UCH-1 (cell line): ENCODE measurements around a stretch of chr17.

GRCh38 chr17:45413323-45413875 lies 19.3 kb downstream of the ARHGAP27 start:
- RRBS: no CpG with 5 or more reads among the region's 12 CpGs

- RRBS: no CpG with 5 or more reads among the region's 7 CpGs
Measured at GRCh38 chr17:45461693-45462376, 28.7 kb downstream of the PLEKHM1 start.

- RRBS: no CpG with 5 or more reads among the region's 11 CpGs
Measured at GRCh38 chr17:45641068-45641863, 142.9 kb upstream of the CRHR1 start.

DNA sequence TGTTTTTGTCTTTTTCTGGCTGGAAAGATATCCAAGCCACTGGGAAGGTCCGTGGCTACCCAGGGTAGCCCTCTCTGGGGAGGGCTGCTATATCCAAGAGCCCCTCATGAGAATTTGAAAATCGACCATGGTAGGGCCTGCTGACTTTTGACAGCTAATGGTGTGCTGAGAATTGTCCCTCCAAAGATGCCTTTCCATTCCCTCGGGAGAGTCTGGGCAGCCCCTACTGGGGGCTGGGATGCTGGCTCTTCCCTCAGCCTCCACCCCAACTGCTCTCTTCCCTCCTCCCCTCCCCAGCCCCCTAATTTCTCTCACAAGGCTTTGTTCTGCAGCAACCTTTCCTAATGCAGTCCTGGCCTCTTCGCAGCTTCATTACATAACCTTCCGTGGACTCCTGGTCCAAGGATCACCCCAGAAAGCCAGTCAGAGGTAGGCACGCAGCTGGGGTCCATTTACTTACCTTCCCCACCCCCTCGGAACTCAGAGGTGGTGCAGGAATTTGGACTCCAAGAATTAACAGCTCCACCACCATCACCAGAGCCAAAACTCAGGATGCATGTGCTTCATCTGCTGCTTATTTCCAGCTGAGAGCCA lies 40.7 kb downstream of the MAPT start:
- RRBS: no CpG with 5 or more reads among the region's 7 CpGs

- RRBS: 95% methylated on average over 3 of the region's 6 CpGs
Measured at GRCh38 chr17:46039520-46039842, 40.4 kb downstream of the STH start.

- RRBS: no CpG with 5 or more reads among the region's 2 CpGs
Measured at GRCh38 chr17:46139996-46140501, 53.2 kb downstream of the KANSL1 start.

GRCh38 chr17:46260354-46260660 lies 34.6 kb upstream of the LRRC37A start:
- RRBS: no CpG with 5 or more reads among the region's 18 CpGs

DNA sequence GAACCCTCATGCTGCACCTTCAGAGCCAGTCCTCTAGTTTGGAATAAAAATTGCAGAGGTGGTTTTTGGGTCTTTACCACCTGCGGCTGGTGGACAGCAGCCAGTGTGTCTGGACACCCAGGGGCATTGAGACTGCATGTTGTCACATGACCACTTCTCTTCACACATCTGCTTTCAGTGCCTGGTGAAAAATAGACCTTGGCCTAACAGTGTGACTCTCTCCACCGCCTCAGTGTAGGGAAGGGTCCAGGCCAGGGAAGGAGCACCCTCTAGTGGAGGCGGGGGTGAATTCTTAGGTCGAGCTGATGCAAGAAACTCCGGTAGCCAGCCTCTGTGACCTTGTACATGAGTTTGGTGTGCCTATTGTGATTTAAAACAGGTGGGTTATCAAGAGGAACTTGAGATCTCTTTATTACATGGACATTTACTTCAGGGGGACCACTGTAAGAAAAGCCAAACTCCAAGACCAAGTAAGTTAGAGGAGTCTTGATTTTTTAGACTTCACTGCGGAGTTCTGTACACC lies 17.8 kb downstream of the GOSR2 start:
- RRBS: no CpG with 5 or more reads among the region's 6 CpGs

GRCh38 chr17:46942418-46943200 lies 19.6 kb downstream of the GOSR2 start:
- RRBS: no CpG with 5 or more reads among the region's 11 CpGs

GRCh38 chr17:47265770-47266755 lies 12.4 kb downstream of the ITGB3 start:
- RRBS: no CpG with 5 or more reads among the region's 3 CpGs

- RRBS: no CpG with 5 or more reads among the region's 13 CpGs
Measured at GRCh38 chr17:47292229-47292674, 31.5 kb upstream of the EFCAB13 start.

- RRBS: no CpG with 5 or more reads among the region's 2 CpGs
Measured at GRCh38 chr17:47305682-47305955, 18.1 kb upstream of the EFCAB13 start.

- RRBS: no CpG with 5 or more reads among the region's 7 CpGs
Measured at GRCh38 chr17:47502311-47502961, 28.5 kb upstream of the NPEPPS start.

- RRBS: no CpG with 5 or more reads among the region's 6 CpGs
Measured at GRCh38 chr17:47663883-47664574, 14.3 kb downstream of the KPNB1 start.

GRCh38 chr17:47672669-47673115 lies 21.3 kb upstream of the TBKBP1 start:
- RRBS: no CpG with 5 or more reads among the region's 3 CpGs

DNA sequence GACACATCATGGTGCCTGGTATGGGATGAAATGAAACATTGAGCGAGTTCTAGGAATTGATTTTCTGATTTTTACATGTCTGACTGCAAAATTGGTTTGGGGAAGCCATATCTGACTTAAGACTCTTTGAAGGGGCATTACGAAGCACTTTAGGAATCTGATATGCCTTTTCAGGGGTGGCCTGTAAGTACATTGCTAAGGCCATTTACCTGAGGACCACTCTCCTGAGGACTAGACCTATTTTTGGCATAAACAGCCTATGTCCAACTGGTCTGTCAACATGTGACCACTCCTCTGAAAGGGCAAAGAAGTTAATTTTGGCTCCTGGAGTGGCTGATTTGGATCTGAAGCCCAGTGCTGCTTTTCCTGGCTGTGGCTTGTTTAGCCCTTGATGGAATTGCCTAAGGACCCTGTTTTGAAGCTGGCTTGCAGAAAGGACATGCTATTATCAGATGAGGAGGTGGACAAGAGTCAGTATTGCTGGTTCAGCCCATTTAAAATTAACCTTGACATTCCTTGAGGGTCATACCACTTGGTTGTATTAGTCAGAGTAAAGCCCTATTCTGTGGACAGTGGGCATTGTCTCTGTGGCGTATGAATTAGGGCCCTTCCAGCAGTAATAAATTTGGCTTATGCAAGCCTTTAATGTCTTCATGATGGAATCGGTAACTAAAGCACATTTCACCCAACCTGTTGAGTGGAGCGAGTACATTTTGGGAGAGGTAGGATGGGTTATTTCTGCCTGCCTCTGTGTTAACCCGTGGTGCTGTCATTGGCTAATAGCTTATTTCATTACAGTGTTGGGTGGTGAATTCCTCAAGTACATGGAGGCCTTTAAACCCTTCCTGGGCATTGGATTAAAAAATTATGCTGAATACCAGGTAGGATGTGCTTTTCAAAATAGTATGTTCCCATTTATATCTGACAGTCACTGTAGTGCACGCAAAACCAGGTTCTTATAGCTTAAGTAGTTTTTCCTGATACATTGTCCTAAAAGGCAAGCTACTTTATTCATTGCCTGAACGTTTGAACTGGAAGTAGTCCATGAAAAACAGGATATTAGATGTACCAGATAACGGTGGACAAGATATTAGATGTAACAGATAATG lies 18.0 kb upstream of the TBKBP1 start:
- RRBS: no CpG with 5 or more reads among the region's 9 CpGs

DNA sequence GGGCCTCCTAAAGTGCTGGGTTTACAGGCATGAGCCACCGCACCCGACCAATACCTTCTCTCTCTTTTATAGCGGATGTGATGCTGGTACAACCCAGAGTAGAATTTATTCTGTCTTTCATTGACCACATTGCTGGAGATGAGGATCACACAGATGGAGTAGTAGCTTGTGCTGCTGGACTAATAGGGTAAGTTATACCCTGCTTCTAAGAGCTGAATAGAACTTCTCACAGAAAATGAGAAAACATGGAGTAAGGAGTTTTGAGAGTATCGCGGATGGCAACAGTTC lies 14.1 kb upstream of the TBKBP1 start:
- RRBS: no CpG with 5 or more reads among the region's 5 CpGs

DNA sequence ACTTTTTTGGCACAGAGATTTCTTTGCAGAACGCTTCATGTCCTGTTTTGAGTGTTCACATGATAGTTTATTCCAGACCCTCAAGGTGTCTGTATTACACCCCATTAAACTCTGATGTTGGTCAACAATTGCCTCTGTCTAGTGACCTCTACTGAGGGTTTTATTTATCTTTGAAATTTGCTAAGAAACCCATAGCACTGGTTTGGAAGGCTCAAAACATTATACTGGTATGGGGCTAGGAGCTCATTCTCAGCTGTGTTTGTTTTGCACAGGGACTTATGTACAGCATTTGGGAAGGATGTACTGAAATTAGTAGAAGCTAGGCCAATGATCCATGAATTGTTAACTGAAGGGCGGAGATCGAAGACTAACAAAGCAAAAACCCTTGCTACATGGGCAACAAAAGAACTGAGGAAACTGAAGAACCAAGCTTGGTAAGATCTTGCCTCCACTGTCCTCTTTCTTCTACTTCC lies 13.7 kb upstream of the TBKBP1 start:
- RRBS: no CpG with 5 or more reads among the region's 3 CpGs

- RRBS: no CpG with 5 or more reads among the region's 4 CpGs
Measured at GRCh38 chr17:47790728-47791588, 30.6 kb downstream of the OSBPL7 start.

GRCh38 chr17:47841718-47842391 lies 782 bp upstream of the SCRN2 start:
- RRBS: no CpG with 5 or more reads among the region's 9 CpGs